Colon Carcinoma Metastatic in the Lung (tissue), 2 donors: ENCODE data around the genes SPATA6 and AGBL4.

DNA sequence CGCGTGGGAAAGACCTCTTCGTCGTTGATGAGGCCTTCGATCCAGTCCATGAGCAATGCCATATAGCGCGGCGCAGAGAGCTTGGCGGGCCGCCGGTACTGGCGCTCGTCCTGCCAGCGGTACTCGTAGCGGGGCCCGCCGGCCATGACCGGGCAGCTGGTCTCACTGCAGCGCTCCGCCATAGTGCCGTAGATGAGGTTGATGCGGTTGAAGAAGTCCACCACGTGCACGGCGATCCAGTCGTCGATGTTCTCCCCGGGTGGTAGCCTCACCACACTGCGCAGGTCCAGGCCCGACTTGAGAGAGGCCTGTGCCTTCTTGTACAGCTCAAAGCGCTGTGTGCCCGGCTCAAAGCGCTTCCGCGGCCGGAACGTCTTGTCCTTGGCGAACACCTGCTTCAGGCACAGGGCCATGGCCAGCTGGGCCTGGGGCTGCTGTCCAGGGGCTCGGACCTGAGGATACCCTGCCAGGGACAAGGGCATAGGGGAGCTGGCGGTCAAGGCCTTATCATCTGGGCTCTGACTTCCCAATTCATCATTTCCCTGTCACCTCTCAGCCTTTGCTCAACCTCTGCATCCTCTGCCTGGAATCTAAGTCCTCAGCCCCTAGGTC, 3.6 kb downstream of the MOB3C start:
- PRO-cap, 2 experiments, result no peak in any of the 2 experiments

DNA sequence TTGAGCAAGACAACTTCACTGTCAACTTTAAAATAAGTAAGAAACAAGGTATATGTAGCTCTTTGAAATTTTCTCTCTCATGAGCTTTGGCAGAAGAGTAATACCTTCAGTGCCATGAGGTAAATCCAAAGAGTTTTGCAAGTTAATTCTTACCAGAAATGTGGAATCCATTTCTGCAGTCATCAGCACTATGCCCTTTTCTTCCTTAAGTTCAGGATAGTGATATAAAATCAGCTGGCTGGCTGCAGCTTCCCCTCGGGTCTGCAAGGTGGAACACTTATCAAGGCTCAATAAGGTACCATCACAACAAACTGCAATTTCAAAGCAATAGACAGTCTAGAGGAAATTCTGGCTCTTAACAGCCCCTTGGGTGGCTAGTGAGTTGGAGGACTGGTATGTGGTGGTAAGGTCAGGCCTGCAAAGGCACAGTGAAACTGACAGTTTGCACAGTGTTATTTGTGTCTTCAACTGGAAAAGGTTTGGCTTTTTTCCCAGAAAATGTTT, 25.1 kb downstream of the ATPAF1 start:
- PRO-cap, 2 experiments, result no peak in any of the 2 experiments

- PRO-cap, 2 experiments, result no peak in any of the 2 experiments
Observed at GRCh38 chr1:46900093-46900542, 41.2 kb downstream of the CYP4A11 start.

GRCh38 chr1:47225365-47226127, 6.5 kb downstream of the TAL1 start:
- PRO-cap, 2 experiments, result no peak in any of the 2 experiments

- PRO-cap, 2 experiments, result no peak in any of the 2 experiments
Observed at GRCh38 chr1:47226128-47226733, 5.8 kb downstream of the TAL1 start.

DNA sequence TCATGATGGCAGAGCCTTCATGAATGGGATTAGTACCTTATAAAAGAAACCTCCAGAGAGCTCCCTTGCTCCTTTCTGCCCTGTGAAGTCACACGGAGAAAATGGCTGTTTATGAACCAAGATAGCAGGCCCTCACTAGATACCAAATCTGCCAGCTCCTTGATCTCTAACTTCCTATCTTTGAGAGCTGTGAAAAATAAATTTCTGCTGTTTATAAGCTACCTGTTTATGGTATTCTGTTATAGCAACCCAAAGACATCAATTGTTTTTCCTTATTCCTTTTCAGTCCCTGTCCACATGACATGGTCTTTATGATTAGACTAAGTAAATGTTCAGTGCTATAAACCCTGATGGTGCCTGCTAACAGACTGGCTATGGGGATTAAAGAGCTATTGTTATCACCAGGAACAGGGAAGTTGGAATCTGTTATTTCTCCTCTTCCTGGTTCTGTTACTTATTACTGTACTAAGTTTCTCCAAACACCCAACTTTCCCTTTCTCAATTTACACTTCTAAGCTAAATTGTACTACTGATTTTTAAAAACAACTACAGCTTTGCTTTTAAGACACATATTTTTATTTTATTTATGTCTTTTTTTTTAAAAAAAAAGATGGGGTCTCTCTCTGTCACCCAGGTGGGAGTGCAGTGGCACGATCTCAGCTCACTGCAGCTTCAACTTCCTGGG, 9.8 kb upstream of the STIL start:
- PRO-cap, 2 experiments, result peak in 1 of 2 experiments; most common minus-strand start position 81 of the sequence (in 1)

GRCh38 chr1:47521861-47522261, 84.0 kb downstream of the FOXD2 start:
- PRO-cap, 2 experiments, result no peak in any of the 2 experiments

DNA sequence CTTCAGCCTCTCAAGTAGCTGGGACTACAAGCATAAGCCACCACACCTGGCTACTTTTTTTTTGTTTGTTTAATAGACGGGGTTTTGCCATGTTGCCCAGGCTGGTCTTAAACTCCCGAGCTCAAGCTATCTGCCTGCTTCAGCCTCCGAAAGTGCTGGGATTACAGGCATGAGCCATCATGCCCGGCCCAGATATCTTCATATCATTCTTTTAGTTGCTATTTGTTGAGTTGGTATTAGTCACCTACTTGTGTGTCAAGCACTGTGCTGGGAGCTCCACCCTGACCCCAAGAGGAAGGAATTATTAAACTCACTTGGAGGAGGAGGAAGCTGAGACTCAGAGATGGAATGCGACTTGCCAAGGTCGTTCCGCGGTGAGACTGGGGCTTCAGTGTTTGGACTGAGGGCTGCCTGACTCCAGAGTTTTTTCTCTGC, 131.9 kb downstream of the FOXD2 start:
- PRO-cap, 2 experiments, result no peak in any of the 2 experiments

GRCh38 chr1:47764824-47765802, 232.1 kb downstream of the TRABD2B start:
- PRO-cap, 2 experiments, result no peak in any of the 2 experiments

DNA sequence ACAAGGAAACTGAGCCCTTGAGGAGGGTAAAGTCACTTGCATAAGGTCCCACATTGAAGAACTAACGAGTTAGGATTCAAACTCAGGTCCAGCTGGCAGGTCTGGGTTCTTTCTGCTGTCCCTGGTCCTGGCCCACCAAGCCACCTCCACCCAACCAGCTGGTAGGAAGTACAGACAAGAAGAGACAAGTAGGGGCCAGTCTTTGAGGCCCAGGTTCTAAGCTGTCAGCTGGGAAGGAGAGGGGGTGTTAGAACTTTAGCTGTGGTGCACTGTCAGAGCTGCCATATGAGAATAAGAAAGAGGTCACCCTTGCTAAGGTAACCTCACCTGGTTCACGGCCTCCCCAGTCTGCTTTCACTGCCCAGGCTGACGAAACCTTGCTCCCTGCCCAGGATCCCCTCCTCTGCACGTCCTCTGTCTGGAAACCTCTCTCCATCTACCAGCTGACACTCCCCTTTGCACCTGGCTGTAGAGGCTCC, 188.5 kb downstream of the TRABD2B start:
- PRO-cap, 2 experiments, result no peak in any of the 2 experiments

GRCh38 chr1:47817617-47818297, 179.4 kb downstream of the TRABD2B start:
- PRO-cap, 2 experiments, result no peak in any of the 2 experiments

DNA sequence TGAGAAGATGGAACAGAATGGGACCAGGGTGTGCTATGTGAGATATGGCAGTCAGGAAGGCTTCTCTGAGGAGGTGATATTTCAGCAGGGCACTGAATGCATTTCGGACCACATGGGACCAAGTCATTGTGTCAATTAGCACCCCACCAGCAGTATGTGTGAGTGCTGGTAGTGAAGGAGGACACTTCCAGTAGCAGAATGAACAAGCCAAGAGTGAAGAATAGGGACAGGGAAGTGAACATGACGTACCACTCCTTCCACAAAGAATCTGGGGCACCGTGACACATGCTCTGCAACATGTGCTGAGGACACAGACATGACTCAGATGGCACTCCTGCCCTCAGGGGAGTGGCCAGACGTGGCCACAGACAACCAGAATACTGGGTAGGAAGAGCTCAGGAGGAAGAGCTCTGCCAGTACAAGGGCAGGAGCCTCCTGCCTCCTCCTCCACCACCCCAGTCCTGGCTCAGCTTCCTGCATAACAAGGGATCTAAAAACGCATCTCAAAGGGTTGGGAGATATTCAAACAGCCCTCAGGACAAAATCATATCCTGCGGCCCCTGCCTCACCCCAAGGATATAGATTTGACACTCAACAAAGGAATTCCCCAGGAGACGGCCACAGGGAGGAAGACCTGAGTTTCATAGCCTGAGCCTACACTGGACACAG, 102.5 kb downstream of the TRABD2B start:
- PRO-cap, 2 experiments, result peak in 2 of 2 experiments; most common plus-strand start position 391 of the sequence (in 2); most common minus-strand start position 200 of the sequence (in 1)

GRCh38 chr1:47902161-47902634, 95.0 kb downstream of the TRABD2B start:
- PRO-cap, 2 experiments, result no peak in any of the 2 experiments

GRCh38 chr1:47963414-47964070, 33.6 kb downstream of the TRABD2B start:
- PRO-cap, 2 experiments, result no peak in any of the 2 experiments

DNA sequence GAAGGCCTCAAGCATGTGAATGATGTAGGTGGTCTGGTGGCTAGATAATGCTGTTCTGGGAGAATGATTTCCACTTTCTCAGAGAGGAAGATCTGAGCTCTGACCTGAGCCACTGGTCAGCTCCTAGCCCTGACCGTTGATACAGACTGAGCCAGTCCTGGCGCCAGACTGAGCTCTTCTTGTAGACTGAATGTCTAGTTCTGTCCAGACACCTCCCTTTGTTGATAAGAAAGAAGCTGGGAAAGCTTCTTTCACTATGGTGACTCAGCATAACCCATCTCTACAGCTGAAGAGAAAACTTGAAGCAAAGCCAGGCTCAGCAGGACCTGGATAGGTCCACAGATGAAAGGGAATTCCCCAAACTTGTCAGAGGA, 9.8 kb upstream of the TRABD2B start:
- PRO-cap, 2 experiments, result no peak in any of the 2 experiments

DNA sequence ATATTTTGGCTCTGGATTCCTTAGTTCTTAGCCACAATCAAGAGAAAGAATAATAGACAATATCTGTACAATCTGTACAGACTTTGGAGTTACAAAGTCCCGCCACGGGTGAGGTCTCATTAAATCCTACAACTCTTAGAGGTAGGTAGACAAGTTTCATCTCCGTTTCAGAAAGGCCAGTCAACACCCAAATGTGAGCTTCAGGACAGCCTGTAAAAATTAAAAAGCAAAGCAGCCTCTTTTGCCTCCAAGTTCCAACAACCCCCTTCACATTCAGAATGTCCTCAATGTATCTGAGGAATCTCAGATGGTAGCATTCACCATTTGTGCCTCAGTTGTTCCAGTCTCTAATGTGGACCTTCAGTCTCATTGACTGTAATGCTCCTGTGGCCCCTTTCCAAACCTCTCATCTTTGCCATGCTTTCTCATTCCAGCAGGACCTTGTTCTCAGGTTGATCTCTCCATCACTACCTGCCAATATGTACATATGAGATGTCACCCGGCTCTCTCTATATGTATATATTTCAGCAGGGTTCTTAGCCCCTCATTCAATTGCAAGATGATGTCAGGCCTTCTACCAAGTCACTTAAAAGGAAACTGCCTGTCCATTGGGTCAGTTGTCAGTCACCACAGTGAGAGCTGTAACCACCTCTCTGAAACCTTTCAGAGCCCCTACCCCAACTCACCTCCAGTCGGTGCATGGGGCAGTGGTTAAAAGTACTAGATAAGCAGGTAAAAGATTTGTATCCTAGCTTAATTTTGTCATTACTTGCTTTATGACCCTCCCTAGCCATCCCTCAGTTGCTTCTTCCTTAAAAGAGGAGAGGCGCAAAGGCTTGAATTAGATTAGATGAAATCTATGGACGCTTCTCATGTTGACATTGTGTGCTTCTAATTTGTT, 30.9 kb downstream of the SLC5A9 start:
- PRO-cap, 2 experiments, result no peak in any of the 2 experiments

DNA sequence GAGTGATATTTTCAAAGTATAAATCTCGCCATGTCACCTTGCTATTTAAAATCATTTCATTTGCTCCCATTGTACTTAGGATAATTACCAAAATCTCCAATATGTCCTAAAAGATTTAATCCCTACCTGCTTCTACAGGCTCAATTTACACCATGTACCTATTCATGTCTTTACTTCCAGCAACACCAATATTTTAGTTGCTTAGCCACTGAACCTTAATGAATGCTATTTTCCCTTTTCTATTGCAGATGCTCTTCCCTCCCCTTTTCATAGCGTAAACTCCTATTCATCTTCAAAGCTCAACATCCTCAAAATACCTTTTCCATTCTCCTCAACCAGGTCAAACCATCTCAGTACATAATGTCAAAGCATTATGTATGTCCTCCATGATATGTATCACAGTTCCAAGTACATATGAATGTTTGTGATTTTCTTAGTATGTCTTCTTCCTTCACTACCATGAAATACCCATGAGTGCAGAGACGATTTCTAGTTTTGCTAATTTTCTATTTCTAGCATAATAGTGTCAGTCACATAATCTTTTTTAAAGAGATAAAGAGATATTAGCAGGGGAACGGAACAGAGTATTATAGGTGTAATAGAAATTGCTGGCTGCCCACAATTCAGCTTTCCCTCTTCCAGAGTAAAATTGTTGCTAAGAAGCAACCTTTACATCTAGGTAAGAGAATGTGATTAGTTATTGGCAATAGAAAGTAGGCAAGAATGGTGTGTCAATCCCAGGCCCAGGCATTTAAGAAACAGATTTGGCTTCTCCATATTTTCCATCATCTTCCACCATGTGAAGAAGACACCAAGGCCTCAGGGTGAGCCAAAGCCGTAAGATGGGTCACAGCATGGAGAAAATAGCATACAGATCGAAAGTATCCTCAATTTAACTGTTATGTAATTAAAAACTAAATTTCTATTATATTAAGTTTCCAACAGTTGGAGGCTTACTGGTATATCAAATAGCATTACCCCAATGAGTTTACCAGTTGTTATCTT, 94.5 kb downstream of the SPATA6 start:
- PRO-cap, 2 experiments, result no peak in any of the 2 experiments

GRCh38 chr1:48471248-48472322, at the start of gene SPATA6:
Gene SPATA6 (minus strand): TSS chr1:48472204.
- PRO-cap, 2 experiments, result peak in 2 of 2 experiments; most common minus-strand start chr1:48472173 (in 1)

DNA sequence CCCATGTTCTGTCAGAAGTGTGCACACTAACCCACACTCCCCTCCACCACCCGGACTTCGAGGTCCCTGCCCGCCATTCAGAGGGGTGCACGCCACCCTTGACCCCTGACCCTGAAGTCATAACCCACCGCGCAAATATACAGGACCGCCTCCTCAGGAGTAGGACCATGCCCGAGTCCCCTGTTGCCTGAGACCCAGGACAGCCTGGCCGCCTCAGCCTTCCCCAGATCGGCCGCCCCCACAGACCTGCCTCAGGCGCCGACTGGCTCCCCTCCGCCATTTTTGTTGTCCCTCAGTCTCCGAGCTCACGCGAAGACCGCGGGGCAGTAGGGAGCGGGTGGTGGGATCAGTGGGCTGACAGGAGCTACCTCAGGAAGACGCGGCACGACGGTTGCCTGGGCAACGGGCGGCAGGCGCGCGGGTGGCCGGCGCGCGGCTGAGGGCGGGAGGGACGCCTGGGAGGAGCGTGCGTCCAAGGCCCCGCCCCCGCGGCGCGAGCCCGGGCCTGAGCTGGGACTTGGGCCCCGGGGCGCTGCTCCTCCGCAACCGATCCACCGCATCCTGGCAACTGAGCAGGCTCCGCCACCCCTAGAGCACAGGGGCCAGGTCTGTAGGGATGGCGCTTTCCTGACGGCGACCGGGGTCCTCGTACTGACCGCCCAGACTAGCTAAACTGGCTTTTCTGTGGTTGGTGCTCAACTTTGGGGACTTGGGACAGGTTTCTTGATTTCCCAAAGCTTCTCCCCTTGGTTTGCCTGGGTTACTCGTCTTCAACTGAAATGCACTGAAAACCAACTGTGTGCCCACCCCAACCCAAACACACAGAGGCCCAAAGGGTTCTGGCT, at the start of gene AGBL4:
Gene AGBL4 (minus strand): TSS at position 438 of the 845 bp plus-strand sequence.
- PRO-cap, 2 experiments, result peak in 1 of 2 experiments; most common plus-strand start position 508 of the sequence (in 1)

GRCh38 chr1:50105566-50106056, 3.1 kb upstream of the ELAVL4 start:
- PRO-cap, 2 experiments, result no peak in any of the 2 experiments